ENCODE measurements around a stretch of chr5.

DNA sequence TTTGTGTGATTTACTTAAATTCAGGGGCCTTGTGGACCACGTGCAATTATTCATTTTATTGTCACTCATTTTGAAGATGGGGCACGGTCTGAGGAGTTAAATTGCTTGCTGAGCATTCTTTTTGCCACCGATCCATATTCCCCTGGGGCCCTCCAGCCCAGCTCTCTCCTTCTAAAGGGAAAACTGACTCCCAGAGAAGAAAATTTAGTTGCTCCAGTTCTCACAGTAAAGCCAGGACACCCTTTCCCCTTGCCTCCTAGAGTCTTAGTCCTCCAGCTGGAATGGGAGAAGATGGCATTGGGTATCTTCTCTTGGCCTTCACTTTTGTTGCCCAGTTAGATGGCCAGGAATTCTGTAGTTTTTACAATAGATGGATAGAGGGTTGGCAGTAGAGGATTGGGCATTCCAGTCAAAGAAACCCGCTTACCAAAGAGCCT lies 1.1 kb upstream of the PANK3 start:
- PRO-cap = unidirectional peak, minus-strand start at position 168 of the sequence

DNA sequence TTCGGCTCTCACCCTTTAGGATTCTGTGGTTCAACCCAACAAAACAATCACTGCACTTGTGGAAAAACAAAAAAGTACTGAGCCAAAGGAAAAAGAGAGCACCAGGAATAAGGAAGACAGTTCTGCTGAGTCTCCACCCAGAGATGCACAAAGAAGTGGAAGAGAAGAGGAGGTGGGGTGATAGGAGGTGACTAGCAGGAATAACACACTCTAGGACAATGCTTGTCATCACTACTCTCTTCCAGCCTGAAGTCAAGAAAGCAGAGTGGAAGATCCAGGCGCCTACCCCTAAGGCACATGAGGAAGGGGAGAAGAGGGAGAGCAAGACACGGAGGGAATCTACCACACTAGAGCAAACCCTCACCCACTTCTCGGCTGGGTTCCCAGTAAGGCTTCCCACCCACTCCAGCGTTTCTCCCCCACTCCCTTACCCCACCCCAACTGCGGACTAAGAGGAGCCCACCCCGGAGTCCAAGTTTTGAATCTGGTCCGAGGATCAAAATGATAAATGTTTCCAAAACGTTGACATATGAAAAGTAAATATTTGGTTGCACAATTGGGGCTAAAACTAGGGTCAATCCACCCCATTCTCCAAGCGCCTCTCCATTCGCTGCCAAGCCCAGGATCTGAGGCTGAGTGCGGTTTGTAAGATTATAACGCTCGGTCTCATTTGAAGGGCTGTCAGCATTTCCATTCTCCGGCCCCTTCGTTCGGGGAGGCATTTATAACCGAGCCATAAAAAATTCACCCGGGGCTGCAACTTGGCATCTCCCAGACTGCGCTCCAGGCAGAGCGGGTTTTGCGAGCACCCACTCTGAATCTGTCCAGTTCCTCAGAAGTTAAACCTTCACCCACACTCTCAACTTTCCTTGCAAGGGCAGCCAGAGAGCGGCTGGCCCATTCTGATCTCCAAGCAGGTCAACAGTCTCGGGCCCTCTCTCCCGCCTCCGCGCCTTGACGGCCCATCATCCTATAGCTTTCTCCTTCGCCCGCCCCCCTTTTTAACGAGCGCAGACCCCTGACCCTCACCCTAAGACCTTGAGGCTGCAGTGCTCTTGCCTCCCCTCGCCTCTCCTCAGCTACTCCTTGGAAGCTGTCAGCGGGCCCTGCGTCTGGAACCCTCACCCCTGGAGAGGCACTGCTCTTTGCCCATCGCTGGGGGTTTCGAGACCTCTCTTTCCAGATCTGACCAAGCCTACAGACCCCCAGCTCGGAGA lies 1.4 kb downstream of the SLIT3 start:
- PRO-cap = bidirectional peak, plus-strand start at position 300 of the sequence, minus-strand start at position 127 of the sequence

GRCh38 chr5:169593050-169593685 lies 9.6 kb downstream of the SPDL1 start:
- PRO-cap = no peak

DNA sequence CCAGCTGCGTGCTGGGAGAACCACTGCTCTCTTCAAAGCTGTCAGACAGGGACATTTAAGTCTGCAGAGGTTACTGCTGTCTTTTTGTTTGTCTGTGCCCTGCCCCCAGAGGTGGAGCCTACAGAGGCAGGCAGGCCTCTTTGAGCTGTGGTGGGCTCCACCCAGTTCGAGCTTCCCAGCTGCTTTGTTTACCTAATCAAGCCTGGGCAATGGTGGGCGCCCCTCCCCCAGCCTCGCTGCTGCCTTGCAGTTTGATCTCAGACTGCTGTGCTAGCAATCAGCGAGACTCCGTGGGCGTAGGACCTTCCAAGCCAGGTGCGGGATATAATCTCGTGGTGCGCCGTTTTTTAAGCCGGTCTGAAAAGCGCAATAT lies 12.3 kb downstream of the C5orf58 start:
- PRO-cap = no peak

GRCh38 chr5:170245513-170245864 lies 12.7 kb downstream of the C5orf58 start:
- PRO-cap = no peak

DNA sequence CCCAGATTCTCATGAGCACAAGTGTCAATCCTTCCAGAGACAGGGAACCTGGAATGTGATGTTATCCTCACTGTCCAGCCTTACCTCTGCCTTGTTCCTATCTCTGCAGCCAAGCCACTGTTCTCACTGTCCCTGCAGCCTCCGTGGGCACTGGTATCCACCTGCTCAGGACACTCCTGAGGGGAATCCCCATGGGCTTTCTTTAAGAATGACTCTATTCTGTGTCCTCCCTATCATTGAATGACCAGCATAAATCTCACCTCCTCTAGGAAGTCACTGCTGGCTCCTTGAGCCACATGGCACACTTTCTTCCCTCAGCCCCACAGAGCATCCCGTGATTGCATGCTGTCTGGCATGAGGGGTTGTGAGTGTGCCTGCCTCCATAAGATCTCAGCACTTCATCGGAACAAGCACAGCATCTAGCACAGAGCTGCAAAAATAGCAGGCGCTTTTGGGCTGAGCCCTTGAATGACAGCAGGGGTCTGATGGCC lies 27.2 kb downstream of the C5orf58 start:
- PRO-cap = no peak

- PRO-cap = no peak
Measured at GRCh38 chr5:170306398-170307046, 8.9 kb upstream of the LCP2 start.

DNA sequence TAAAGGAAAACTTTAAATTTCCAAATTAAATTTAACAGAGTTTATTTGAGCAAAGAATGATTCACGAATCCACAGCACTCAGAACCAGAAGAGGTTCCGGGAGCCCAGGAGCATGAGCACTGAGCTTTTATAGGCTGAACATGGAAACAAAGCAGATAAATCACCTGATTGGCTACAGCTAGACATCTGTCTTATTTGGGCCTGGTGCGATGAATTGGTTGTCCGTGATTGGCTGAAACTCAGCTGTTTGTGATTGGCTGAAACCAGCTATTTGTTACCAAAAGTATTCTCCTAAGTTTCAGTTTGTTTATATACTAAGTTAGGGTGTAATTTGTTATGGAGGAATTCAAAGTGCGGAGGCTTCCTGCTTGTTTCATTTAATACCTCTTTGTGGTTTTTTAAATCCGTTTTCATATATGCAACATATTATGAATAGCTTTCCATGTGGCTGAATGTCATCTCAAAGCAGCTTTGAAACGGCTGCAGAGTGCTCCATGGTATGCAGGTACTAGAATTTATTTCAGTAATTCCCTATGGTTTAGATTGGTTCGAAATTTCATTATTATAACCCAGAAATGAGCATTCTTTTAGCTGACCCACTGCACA lies 15.8 kb upstream of the LCP2 start:
- PRO-cap = no peak

GRCh38 chr5:170333042-170333814 lies 35.7 kb upstream of the LCP2 start:
- PRO-cap = no peak

GRCh38 chr5:170767395-170768091 lies 16.0 kb upstream of the GABRP start:
- PRO-cap = no peak

- PRO-cap = no peak
Measured at GRCh38 chr5:170771467-170771948, 12.0 kb upstream of the GABRP start.

- PRO-cap = no peak
Measured at GRCh38 chr5:170783926-170784125, 301 bp downstream of the GABRP start.

GRCh38 chr5:171401116-171402215 lies 13.8 kb downstream of the NPM1 start:
- PRO-cap = no peak

GRCh38 chr5:171494469-171495244 lies 75.2 kb downstream of the FGF18 start:
- PRO-cap = no peak

GRCh38 chr5:171578206-171578749 lies 158.8 kb downstream of the FGF18 start:
- PRO-cap = no peak

DNA sequence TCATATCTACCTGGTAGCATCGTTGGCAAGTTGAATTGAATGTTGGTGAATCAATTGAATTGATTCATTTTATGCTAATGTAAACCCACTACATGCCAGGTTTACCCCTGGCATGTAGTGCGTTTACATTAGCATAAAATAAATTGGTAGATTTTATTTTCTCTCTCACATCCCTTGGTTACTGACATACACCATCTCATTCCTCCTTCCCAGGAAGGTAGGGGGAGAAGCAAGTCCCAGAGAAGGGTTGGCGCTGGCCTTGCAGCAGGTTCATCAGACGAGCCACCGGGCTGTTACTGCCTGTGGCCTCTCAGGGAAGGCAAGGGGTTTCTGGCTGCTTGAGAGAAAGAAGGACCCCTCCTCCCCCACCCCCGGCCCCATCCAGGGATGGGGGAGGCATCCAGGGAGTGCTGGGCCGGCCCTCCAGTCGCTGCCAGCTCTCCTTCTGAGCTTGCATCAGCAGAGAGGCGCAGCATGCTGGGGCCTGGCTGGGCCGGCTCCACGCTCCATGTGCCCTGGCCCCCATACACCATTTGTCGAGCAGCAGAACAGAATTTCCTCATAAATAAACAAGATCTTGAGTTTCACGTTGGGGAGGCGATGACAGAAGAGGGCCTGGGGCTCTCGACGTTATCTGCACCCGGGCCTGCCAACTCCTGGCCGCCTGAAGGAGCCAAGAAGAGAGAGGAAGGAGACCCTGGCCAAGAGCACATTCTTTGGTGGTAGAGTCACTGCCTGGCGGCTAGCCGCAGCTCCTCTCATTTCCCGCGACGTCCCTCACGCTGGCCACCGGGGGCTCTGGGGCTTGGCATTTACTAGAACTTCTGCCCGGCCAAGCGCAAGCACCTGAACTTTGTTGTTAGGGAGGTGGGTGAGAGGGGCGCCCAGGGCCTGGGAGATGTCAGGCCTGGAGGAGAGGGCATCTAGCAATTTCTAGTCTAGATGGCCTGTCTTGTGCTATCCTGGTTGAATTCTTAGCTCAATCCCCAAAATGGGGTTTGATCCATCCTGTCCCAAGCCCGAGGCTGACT lies 176.9 kb downstream of the FGF18 start:
- PRO-cap = no peak

DNA sequence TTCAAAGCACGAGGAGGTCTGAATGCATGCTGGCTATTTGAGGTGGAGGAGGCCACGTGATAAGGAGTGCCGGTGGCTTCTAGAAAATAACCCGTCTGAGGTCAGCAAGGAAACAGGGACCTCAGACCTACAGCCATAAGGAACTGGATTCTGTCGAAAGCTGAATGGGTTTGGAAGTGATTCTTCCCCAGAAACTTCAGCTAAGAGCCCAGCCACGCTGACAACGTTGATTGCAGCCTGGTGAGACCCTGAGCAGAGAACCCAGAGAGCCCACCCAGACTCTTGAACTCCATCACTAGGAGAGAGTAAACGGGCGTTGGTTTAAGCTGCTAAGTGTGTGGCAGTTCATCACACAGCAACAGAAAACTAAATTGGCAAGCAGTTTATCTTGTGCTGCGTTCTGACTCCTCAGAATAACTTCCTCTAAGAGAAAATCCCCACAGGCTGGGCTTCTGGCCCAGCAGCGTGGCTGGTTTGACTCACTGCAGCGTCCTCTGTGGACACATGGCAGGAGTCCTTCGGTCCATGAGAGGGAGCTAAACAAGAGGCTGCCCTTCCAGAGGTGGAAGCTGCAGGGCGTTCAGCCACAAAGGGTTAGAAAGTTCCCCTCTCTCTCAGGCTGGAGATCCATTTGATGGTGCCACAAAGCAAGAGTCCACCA lies 45.9 kb upstream of the FBXW11 start:
- PRO-cap = unidirectional peak, minus-strand start at position 368 of the sequence

GRCh38 chr5:172063476-172063829 lies 57.0 kb upstream of the FBXW11 start:
- PRO-cap = no peak

- PRO-cap = no peak
Measured at GRCh38 chr5:172082123-172082611, 75.7 kb upstream of the FBXW11 start.

- PRO-cap = unidirectional peak, plus-strand start at chr5:172111492; unidirectional peak, minus-strand start at chr5:172111534
Measured at GRCh38 chr5:172111045-172111771, 76.8 kb downstream of the STK10 start.